ENCODE measurements around the genes CRACR2A, KCNA6, KCNA1 and KCNA5.

GRCh38 chr12:3283191-3283505, 206.0 kb downstream of the TSPAN9 start:
- PRO-cap = no peak
- RAMPAGE, long total RNA = no peak

GRCh38 chr12:3674173-3674508, 78.8 kb downstream of the CRACR2A start:
- PRO-cap = no peak
- RAMPAGE, long total RNA = no peak

DNA sequence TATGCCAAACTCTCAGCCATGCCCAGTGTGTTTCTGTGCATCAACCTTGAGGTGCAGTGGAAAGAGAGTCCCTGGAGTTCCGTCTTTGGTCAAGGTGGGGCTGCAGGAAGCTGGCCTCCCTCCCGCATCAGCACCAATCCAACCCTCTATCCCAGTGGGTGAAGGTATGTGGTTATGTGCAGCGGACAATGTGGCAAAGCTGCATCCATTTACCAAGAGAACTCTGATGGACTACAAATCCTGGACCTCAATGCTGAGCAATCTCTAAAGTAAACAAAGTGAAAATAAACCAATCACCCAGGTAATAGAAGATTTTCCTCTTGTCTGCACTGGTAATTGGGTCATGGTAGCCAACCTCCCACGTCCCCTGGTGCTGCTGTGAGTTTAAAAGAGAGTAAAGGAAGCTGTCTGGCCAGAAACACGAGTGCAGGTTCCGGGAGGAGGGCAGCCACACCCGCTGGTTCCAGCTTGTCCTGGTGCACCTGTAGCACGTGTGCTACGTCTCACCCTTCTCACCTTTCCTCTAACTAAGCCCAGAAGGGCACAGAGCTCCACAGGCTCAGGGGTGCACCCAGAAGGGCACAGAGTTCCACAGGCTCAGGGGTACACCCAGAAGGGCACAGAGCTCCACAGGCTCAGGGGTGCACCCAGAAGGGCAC, 5.5 kb downstream of the CRACR2A start:
- PRO-cap = no peak
- RAMPAGE, long total RNA = no peak

DNA sequence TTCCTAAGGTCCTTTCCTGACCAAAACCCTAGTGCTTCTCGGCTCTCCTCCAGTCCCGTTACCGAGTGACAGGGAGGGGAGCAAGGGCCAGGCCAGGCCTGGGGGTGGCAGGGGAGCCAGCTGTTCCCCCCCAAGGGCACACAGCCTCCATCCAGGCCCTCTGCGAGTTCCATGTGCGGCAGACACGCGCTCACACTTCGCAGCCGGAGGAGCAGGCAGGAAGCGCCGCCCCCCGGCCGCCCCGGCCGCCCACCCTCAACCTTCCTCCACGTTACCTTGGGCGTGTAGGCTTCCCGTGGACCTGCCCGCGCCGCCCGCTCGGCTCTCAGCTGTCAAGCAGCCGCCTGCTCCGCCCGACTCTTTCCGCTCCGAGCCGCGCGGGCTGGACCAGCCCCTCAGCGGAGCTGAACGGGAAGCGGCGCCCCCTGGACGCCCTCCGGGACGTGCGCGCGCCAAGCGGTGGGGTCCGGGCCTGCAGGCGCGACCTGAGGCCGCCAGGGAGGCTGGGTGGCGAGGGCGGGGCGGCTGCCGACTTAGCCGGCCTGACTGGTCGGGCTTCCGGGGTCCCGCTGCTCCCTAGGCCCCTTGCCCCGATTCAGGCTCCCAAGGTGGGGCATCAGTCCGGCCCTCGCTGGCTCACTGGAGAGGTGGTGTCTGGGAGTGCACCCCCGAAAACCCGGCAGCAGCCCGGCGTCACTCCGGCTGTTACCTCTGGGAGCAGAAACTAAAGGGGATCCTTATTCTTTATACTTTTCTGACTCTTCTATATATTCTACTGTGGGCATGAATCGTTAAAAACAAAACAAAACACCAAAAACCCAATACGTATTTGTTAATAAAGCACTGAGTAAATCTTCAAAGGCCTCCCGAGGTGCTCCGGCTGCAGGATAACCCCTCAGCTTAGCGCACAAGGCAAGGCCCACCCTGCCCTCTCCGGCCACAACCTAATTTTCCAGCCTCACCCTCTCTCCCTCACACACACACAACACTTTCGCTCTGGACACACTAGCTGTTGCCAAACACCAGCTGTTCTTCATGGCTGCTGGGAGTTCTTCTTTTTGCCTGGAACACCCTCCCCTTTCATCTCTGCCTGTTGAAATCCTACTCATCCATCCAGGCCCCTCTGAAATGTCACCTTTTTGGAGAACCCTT, at the start of gene CRACR2A:
CRACR2A (minus strand) TSS at position 370 of the 1,152 bp plus-strand sequence.
- PRO-cap = bidirectional peak, plus-strand start at position 497 of the sequence, minus-strand start at position 363 of the sequence
- RAMPAGE, long total RNA = no peak

DNA sequence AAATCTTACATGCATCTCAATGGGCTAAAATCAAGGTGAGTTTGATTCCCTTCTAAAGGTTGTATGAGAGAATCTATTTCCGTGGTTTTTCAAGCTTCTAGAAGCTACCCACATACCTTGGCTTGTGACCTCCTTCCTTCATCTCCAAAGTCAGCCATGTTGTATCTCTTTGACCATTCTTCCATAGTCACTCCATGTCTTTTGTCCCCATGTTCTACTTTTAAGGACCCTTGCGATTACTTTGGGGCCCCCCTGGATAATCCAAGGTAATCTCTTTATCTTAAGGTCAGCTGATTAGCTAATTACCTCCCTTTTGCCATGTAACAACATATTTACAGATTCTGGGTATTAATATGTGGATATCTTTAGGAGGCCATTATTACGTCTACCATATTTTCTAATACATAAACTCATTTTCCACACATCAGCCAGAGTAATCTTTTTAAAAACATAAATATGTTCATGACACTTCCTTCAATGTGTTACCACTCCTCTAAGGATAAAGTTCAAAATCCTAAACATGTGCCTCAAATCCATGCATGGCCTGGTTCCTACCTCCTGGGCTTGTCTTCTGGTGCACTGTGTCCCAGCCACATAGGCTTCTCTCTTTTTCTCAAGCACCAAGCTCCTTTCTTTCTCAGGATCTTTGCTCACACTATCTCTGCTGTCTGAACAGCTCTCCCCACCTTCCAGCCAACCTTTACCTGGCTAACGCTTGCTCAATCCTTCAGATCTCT, 4.1 kb downstream of the PARP11 start:
- PRO-cap = no peak
- RAMPAGE, long total RNA = no peak

DNA sequence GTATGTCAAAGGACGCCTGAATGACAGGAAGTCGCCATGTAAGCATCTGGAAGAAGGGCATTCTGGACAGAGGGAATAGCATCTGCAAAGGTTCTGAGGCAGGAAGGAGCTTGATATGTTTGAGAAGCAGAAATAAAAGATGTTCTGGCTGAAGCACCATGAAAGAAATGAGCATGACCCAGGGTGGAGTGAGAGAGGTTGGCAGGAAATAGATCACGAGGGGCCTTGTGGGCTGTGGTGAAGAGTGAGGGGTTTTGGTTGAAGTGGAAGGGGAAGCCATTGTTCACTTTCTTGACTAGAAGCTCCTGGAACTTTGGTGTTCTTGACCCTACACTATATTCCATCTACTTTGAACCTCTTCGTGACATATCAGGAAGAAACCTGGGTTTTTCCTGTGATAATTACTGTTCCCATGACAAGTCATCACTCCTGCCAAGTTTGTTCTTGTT, 99.4 kb upstream of the PARP11 start:
- PRO-cap = no peak
- RAMPAGE, long total RNA = no peak

GRCh38 chr12:4280335-4280716, 6.8 kb downstream of the CCND2 start:
- PRO-cap = no peak
- RAMPAGE, long total RNA = no peak

DNA sequence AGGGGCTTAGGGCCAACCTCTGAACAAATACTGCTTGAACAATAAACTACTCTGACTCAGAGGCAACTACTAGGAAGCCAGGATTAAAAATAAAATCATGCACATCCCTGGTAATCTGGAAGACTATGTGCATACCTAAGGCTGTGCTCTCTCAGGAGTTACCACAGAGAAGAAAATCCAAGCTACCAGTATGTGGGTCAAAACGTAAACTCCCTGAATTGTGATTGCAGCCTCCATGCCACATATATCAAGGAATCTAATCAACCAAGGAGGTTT, 16.0 kb downstream of the GALNT8 start:
- PRO-cap = no peak
- RAMPAGE, long total RNA = no peak

DNA sequence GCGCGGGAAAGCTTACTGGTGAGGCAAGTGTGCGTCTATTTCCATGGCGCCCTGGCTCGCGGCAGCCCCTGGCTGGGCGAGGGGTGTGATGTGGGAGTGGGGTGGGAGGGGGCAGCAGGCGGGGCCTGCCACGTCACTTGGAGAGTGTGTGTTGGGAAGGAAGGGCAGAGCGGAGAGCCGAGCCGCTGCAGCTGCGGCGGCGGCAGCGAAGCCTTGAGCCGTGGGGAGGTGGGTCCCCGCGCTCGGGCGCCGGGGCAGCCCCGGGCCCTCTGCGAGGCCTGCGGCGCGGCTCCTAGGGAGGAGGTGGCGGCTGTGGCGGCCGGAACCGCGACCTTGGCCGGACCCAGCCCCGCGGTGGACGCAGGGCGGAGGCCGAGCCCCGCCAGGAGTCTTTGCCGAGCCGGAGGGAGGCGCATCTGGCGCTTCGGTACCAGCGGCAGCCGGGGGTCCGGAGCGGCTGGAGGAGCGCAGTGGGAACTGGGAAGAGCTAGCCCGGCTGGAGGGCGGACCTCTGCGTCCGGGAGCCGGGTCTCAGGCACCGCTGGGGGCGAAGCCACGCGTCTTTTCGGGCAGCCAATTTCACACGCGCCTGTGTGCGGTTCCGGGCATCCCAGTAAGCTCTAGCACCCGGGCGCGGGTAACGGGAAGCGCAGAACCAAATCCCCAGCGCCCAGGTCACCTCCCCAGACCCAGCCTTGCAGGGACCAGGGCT, at the start of gene KCNA6:
KCNA6 (plus strand) TSS at position 167 of the 712 bp plus-strand sequence.
- PRO-cap = bidirectional peak, plus-strand start at position 136 of the sequence, minus-strand start at position 63 of the sequence; unidirectional peak, minus-strand start at position 418 of the sequence
- RAMPAGE, long total RNA = no peak

GRCh38 chr12:4829230-4830182, 20.4 kb downstream of the KCNA6 start:
- PRO-cap = no peak
- RAMPAGE, long total RNA = no peak

GRCh38 chr12:4909483-4910621, at the start of gene KCNA1:
TSS of gene KCNA1 (plus strand) at chr12:4909905.
- PRO-cap = bidirectional peak, plus-strand start at chr12:4909905, minus-strand start at chr12:4909613; bidirectional peak, plus-strand start at chr12:4910414, minus-strand start at chr12:4910397
- RAMPAGE, long total RNA = no peak

- PRO-cap = bidirectional peak, plus-strand start at chr12:5044033, minus-strand start at chr12:5043827
- RAMPAGE, long total RNA = no peak
Observed at GRCh38 chr12:5043452-5044243, at the start of gene KCNA5. TSS of gene KCNA5 (plus strand) at chr12:5043879.

DNA sequence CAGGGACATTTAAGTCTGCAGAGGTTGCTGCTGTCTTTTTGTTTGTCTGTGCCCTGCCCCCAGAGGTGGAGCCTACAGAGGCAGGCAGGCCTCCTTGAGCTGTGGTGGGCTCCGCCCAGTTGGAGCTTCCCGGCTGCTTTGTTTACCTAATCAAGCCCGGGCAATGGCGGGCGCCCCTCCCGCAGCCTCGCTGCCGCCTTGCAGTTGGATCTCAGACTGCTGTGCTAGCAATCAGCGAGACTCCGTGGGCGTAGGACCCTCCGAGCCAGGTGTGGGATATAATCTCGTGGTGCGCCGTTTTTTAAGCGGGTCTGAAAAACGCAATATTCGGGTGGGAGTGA, 78.1 kb downstream of the KCNA5 start:
- PRO-cap = unidirectional peak, plus-strand start at position 149 of the sequence
- RAMPAGE, long total RNA = no peak

DNA sequence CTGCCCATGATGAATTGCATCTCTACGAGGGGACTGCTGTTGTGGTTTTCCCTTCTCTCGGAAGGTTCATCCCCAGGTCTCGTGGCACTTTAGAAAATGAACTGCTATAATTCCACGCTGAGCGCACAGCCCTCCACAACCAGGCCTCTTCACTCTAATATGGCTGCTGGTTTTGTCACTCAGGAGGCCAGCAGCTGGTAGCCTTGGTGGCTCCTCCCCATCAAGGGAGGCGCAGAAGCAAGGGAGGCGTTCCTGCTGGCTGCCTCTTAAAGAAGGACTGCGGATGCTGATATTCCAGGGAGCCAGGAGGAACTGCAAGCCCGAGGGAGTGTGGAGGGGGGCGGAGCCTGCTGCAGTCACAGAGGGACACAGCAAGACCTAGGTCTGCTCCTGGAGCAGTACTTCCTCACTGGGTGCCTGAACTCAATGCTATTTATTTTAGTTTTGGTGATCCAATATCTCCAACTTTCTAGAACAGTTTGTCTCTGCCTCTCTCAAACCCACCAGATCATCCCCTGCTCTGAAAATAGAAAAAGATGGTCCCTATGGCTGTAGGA, 158.2 kb downstream of the KCNA5 start:
- PRO-cap = bidirectional peak, plus-strand start at position 359 of the sequence, minus-strand start at position 159 of the sequence
- RAMPAGE, long total RNA = no peak

GRCh38 chr12:6074339-6074857, 50.1 kb downstream of the VWF start:
- PRO-cap = no peak
- RAMPAGE, long total RNA = no peak

DNA sequence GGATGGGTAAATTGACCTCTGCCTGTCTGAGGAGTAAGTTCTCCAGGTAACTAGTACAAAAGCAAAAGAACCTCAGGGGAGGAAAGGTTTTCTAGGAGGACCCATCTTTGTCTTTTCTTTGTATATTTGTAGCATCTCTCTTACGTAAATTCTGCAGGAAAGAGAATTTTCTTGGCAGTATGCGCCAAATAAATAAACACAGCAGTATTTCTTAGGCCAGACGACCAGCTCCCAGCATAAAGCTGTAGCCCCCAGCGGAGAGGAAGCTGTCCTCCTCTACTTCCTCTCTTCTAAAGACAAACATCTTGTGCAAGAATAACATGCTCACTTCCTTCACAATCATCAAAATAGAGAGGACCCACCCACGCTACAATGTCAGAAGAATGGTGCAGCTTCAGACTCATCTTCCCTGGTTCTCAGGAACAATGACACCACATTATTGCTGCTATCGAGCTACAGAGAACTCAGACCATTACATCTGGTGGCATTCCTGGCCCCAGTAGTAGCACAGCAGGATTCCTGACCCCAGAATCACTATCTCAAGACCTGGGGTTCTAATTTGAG, 16.5 kb upstream of the VWF start:
- PRO-cap = no peak
- RAMPAGE, long total RNA = no peak

DNA sequence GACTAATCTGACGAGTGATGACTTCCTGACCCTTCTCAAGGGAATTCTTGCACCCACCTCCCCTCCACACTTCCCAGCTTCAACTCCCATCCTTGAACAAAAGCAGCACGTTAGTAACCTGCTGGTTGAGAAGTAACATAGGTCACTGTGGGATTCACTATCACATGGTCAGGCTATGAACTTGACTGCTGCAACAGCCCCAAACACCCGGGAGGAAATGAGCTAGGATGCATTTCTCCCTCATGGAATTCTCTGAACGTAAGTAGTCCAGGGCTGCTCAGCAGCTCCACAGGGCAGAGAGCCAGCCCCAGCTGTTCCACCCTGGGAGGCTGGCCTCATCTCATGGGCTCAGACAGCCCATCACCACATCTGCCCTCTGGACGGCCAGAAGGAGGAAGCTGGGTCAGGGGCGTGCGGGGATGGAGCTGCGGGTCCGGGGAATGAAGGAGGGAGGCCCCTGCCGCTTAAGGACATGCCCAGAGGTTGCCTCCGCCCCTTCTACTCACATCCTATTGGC, 37.0 kb upstream of the VWF start:
- PRO-cap = no peak
- RAMPAGE, long total RNA = no peak

GRCh38 chr12:6172147-6172709, 28.0 kb upstream of the CD9 start:
- PRO-cap = no peak
- RAMPAGE, long total RNA = no peak

DNA sequence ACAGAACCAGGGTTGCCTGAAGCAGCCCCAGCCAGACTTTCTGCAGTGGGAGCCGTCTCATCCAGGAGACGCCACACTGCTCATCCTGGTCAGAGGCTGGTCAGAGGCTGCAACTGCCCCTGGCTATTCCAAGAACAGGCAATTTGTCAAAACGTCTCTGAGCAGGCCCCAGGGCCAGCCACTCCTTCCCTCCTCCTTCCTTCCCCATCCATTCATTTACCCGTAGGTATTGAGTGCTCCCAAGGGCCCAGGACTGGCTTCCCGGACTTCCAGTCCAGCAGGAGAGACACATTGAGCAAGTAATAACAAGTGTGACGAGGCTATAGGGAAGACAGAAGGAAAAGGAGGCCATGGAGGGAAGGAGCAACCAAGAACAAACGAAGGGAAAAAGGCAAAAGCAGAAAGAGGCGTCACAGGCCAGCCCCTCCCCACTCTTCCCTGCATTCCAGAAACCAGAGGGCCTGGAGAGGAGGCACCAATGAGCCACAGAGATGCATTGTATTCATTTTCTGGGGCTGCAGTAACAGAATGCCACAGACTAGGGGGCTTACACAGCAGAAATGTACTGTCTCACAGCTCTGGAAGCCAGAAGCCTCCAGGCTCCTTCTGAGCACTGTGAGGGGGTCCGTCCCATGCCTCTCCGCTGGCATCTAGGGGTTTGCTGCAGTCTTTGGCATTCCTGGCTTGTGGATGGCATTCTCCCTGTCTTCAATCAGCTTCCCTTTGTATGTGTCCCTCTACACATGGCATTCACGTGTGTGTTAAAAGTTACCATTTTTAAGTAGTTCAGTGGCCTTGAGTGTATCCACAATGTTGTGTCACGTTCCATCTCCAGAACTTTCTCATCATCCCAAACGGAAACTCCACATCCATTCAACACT, 20.9 kb upstream of the CD9 start:
- PRO-cap = no peak
- RAMPAGE, long total RNA = no peak

DNA sequence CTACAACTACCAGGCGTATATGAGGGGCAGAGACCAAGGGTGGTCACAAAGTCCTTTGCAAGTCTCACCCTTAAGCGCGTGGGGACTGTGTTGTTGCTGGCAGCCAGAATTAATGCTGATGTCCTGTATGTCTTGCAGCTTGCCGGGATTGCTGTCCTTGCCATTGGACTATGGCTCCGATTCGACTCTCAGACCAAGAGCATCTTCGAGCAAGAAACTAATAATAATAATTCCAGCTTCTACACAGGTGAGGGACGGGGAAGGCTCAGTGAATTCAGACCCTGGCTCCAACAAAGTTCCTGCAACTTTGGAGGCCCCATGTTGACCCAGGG, 25.1 kb downstream of the CD9 start:
- PRO-cap = no peak
- RAMPAGE, long total RNA = no peak